NCI-H460 (cell line): ENCODE data around the gene MAP3K1.

DNA sequence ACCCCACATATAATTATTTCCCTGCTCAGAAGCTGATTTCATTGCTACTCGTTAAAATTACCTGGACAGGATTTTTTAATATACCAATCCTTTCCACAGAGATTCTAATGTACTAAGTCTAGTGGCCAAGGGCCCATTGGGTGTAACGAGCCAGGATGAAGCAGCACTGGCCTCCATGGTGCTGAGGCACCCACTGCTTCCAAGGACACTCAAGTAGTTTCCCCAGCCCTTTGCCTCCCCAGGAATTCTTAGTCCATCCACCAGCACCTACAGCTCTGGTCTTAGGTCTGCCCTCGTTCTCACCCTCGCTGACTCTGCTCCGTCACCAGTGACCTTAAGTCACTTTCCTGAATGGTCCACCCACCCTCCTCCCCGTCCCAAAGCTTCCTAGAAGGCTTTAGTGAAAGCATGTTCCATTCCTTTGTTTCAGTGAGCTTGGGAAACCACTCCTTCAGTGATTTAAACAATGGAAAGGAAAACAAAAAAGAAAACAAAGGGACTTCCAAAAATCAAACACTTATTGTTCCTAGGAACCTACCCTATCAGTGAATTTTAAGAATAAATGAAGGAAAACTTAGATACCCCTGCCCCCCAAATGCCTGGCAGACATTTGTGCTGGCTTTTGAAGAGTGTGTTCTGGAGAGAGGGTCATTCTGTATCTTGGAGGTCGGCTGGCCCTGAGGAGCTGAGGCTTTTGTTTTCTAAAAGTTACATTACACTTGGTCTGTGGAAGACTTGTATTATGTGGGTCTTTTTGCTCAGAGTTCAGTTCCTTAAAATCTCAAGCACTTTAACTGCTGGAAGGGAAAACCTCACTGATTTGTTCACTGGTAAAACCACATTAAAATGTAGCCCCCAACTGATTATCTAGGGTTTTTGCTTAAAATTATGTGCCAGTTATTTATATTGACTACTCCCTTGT, 54.5 kb upstream of the MAP3K1 start:
RAMPAGE:
- cytosol, long total RNA: no peak
- long total RNA: no peak
- nucleus, long total RNA: no peak

GRCh38 chr5:56814819-56815675, at the start of gene MAP3K1:
MAP3K1 (plus strand) TSS chr5:56815549.
RAMPAGE:
- cytosol, long total RNA: no peak
- long total RNA: no peak
- nucleus, long total RNA: no peak

GRCh38 chr5:56856415-56857022, 41.2 kb downstream of the MAP3K1 start:
RAMPAGE:
- cytosol, long total RNA: no peak
- long total RNA: no peak
- nucleus, long total RNA: no peak

GRCh38 chr5:57102872-57103213, 71.0 kb upstream of the GPBP1 start:
RAMPAGE:
- cytosol, long total RNA: no peak
- long total RNA: no peak
- nucleus, long total RNA: no peak

GRCh38 chr5:57174244-57174776, 451 bp downstream of the GPBP1 start:
RAMPAGE:
- cytosol, long total RNA: no peak
- long total RNA: no peak
- nucleus, long total RNA: no peak

GRCh38 chr5:57174777-57175150, 905 bp downstream of the GPBP1 start:
RAMPAGE:
- cytosol, long total RNA: no peak
- long total RNA: no peak
- nucleus, long total RNA: no peak

DNA sequence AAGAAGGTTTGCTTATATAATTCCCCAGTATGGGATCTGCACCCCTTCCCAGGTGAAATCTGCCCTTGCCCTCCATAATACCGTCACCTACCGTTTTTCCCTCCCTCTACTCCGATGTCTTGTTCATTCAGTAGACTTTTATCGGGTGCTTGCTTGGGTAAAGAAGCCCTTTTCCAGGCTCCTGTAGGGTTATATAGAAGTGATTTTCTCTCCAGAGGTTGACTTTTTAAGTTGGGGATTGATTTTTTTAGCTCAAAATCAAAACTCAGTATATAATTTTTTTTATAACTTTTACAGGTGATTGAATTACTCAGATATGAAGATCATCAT, 1.3 kb downstream of the GPBP1 start:
RAMPAGE:
- cytosol, long total RNA: no peak
- long total RNA: no peak
- nucleus, long total RNA: no peak

DNA sequence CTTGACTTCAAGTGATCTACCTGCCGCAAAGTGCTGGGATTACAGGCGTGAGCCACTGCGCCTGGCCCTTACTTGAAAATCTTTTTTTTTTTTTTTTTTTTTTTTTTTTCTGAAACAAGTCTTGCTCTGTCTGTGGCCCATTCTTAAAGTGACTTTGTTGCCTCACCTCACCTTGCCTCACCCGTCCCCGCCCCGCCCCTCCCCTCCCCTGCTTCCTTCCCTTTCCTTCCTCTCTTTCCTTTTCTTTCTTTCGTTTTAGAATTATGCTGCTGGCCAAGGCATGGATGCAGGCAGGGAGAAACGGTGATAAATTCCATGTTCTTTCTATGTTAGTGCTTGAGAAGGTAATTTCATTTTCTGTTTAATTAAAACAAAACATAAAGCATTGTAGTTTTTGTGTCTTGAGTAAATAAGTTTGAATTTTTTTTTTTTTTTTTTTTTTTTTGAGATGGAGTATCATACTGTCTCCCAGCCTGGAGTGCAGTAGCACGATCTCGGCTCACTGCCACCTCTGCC, 26.1 kb downstream of the GPBP1 start:
RAMPAGE:
- cytosol, long total RNA: no peak
- long total RNA: no peak
- nucleus, long total RNA: no peak

DNA sequence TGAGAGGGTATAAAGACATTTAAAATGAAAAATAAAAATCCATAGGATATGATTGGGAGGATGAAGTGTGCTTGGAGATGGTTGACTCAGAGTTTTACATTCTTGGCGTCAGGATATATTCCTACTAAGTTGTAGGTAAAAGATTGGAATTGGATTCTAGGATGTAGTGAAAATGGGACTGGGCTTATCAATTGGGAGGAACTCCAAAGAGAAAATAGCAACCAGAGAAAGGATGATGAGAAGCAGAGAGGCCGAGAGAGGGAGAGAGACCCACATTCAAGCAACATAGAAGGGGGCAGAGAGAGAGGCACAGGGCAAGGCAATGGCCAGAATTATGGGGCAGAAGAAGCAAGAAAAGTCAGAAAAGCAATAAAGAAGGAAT, 217.8 kb upstream of the ACTBL2 start:
RAMPAGE:
- cytosol, long total RNA: no peak
- long total RNA: no peak
- nucleus, long total RNA: no peak

GRCh38 chr5:58022105-58022512, 437.8 kb downstream of the PLK2 start:
RAMPAGE:
- cytosol, long total RNA: no peak
- long total RNA: no peak
- nucleus, long total RNA: no peak

RAMPAGE:
- cytosol, long total RNA: no peak
- long total RNA: no peak
- nucleus, long total RNA: no peak
Observed at GRCh38 chr5:58704046-58704365, 121.1 kb downstream of the RAB3C start.

DNA sequence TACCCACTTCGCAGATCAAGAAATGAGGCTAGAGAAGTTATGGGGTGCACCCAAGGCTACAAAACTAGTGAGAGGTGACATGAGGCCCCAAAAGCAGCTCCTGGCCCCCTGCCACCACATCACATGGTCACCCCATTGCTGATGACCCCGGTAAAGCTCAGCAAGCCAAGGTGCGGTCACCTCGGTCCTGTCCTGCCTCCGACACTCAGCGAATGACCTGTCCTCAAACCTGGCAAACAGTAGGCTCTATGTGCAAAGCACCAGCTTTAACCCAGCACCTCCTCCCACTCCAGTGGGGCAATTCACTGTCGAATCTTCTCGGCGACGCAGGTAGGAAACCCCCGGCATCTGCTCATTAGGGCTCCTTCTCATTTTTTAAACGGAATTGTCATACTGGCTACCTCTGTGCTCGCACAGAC, 307.4 kb downstream of the RAB3C start:
RAMPAGE:
- cytosol, long total RNA: no peak
- long total RNA: no peak
- nucleus, long total RNA: no peak

RAMPAGE:
- cytosol, long total RNA: no peak
- long total RNA: no peak
- nucleus, long total RNA: no peak
Observed at GRCh38 chr5:59092874-59093526, 510.1 kb downstream of the RAB3C start.

DNA sequence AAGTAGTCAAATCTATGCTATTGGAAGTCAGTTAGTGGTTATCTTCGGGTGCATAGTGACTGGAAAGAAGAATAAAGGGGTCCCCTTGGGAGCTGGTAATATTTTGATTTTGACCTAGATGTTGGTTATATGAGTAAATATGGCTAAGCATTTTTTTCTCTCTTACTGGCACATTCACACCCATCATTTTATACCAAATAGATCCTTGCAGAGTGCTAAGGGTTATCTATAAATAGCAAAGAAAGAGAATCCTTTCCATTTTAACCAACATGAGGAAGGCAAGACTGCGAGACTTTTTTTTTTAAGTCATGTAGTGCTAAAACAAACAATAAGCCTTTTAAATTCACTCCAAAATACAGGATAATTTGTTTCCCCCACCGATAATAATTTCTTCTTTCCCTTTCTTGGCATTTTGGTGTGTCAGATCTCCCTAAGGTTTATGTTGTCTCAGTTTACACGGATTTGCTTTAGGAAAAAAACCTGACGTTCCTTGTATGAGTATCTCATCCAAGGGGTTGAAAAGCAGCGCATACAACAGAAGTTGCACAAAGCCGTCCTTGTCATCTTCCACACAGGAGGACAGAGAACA, 547.3 kb downstream of the PDE4D start:
RAMPAGE:
- cytosol, long total RNA: no peak
- long total RNA: no peak
- nucleus, long total RNA: no peak

DNA sequence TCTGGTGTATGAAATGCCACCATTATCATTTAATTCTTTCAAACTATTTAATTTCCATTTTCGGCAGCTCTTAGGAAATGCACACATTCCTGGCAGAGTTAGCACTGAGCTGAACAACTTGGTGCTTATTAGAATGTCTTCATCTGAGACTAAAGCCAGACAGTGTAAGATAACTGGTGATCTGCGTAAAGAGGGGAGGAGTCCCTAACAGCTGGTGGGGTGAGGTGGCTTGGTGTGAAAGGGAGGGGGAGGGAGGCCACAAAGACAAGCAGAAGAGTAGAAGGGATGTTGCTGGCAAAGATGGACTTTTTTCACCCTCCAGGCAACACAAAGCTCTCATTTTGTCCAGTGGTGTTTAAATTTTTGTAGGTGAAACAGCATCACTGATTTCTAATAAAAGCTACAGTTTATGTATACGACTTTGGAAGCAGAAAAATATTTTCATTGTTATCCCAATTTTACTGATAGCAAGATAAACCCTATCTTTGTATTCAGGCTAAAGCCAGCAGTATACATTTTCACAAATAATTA, 535.0 kb downstream of the PDE4D start:
RAMPAGE:
- cytosol, long total RNA: no peak
- long total RNA: no peak
- nucleus, long total RNA: no peak

DNA sequence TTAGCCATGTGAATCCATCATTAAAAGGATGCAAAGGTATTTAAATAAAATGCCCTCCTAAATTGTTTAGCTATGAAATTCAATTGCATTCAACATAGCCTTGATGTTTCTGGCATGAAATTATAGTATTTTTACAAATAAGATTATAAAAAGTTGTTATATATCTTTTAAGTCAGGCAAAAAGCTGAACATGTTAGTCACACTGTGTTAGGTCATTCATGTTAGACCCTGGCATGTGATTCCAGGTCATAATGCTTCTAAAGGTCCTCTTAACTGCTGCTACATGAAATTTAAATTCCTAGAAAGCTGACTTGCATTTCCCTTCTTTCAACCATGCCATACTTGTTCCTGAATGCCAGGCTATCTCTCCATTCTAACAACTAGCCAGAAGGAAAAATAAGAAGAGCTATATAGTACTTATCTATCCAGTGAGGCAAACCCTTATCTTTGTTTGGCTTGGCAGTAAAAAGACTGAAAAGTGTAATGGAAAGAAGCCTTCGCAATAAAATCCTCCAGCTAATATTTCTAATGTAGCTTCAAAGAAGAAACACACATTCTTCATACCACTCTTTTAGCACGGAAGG, 310.4 kb downstream of the PDE4D start:
RAMPAGE:
- cytosol, long total RNA: no peak
- long total RNA: no peak
- nucleus, long total RNA: no peak

DNA sequence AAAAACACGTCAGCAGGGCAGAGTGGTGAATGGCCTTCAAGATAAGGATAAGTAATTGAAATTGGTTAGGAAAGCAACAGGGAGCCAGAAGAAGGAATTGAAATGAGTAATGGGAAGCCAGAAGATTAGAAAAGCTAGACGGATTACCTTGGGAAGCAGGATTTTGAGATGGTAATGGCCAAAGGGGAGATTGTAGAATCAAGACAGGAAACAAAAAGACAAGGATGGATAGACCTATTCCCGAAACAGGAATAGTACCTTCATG, 244.2 kb downstream of the PDE4D start:
RAMPAGE:
- cytosol, long total RNA: no peak
- long total RNA: no peak
- nucleus, long total RNA: no peak

RAMPAGE:
- cytosol, long total RNA: no peak
- long total RNA: no peak
- nucleus, long total RNA: no peak
Observed at GRCh38 chr5:59789861-59790308, 103.6 kb downstream of the PDE4D start.

DNA sequence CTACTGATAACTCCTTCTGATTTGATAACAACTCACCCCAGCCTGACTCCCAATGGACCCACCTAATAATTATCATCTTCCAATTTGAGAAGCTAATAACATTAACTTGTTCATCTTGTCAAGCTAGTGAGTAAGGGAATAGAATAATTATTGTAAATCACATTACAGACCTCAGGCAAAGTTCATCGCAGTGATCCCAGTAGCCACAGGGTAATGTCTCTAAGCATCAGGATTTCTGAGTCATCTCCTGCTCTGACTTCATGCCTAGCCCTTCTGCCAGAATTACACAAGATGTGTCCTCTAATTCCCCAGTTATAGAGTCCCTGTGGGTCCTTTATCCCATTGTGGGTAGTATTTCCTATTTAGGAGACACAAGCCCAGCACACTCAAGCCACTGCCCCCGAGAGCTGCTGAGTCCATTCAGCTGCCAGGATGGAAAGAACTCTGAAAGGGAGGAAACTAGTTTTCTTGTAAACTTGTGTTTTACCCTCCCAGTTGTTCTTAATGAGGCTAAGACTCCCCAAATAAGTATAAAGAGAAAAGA, 365.6 kb downstream of the DEPDC1B start:
RAMPAGE:
- cytosol, long total RNA: no peak
- long total RNA: no peak
- nucleus, long total RNA: no peak

RAMPAGE:
- cytosol, long total RNA: no peak
- long total RNA: no peak
- nucleus, long total RNA: no peak
Observed at GRCh38 chr5:60339857-60340431, 360.0 kb downstream of the DEPDC1B start.